Myometrial cell (primary cell): Measurements from ENCODE around the gene SMAP1.

GRCh38 chr6:63955387-63955603 lies 319.7 kb downstream of the PHF3 start:
- RAMPAGE, long total RNA = no peak

DNA sequence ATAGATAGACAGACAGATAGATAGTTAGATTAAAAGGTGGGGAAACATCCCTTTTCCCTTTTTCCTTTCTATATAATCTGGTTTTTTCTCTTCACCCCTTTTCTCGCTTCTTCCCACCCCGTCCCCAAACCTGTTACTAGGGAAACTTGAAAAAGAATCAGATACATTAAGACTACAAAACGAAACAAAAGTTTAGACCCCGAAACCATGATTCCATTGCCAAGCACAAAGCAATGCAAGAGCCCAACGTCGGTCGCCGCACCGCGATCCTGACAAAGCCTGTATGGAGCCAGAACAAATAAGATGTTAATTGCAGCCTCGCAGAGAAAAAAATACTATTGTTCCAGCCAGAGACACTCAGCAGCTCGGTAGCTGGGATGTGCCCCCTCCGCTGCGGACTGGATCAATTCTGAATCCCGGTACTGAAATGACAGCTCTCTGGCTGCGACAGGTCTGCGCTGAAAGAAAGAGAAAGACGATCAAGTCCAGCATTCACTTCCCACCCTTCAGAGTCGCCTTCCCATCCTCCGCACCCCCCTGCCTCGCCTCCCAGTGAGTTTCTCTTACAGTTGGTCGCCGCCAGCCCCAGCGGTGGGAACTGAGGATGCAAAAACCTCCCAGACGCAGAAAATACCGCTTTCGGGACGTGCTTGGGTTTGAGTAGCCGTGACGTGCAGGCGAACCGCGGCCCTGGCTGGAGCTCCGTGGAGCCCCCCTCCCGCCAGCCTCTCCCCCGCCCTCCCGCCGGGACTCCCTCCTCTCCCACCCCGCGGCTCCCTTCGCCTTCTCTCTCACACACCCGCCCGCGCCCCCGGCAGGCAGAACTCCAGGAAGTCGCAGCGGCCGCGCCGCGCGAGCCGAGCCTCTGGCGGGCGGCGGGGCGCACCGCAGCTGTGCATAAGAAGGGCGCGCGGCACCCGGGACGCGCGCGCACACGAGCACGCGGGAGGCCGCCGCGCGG lies 535 bp upstream of the ADGRB3 start:
- RAMPAGE, long total RNA = no peak

- RAMPAGE, long total RNA = no peak
These were observed 503.0 kb downstream of the ADGRB3 start for GRCh38 chr6:69138096-69138403.

DNA sequence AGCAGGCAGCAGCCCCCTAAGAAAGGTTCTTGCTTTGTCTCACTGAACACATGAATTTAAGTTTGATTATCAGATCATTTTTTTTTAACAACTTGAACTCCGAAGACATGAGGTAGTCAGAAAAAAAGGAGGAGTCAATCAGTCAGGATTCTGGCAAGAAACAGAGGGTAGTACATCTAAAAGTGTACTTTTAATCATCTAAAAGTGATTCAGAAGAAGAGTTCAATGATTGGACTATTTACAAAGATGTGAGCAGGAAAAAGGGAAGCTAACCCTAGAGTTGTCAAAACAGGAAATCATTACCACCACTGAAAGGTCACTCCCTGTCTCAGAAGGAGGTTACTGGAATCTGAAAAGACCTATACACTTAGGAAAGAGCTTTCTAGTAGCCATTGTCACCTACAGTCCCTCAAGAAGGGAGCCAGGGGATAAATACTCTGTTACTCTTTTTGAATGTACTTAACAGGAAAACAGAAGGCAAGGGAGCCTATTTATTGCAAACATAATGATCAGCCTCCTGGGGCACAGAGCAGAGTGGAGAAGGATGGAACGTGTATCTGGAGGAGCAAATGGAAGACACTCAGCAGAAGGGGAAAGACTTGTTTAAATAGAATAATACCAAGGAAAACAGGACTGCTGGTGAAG lies 16.7 kb upstream of the LMBRD1 start:
- RAMPAGE, long total RNA = no peak

DNA sequence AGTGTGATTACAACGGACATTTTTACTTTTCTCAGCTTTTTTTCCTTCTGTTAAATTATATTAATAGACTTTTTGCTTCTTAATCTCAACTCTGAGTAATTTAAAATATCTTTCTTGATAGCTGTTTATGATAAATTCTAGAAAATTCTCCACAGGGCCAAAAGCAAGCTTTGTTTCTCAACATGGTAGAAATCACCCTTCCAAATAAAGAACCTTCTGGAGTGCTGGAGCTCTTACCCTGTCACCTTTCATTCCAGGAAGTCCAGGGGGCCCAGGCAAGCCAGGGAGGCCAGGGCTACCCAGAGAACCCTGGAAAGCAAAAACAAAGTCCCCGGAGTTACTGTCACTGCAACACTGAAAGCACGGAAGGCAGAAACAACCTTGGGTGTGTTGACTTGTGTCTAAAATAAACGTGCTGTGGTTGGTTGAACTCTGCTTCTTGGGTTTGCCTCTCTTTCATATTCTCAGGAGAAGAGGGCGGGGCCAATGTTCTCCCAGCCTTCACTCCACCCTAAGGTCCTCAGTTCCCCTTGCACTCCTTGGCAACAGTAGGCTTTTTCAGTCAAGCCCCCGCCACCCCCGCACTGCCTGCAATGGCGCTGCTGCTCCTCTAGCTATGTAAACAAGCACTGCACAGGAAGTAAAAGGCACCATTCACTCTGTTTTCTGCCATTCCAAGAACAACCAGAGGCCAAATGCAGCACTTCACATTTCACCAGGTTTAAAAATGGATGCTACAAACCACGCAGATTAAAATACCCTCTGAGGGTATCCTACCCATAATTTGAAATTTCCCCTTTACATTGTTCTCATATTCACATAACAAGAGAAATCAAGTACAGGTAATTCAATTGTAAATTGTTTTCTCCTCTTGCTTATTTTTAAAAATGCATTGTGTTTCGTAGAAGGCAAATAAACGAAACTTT lies 60.9 kb downstream of the COL9A1 start:
- RAMPAGE, long total RNA = no peak

DNA sequence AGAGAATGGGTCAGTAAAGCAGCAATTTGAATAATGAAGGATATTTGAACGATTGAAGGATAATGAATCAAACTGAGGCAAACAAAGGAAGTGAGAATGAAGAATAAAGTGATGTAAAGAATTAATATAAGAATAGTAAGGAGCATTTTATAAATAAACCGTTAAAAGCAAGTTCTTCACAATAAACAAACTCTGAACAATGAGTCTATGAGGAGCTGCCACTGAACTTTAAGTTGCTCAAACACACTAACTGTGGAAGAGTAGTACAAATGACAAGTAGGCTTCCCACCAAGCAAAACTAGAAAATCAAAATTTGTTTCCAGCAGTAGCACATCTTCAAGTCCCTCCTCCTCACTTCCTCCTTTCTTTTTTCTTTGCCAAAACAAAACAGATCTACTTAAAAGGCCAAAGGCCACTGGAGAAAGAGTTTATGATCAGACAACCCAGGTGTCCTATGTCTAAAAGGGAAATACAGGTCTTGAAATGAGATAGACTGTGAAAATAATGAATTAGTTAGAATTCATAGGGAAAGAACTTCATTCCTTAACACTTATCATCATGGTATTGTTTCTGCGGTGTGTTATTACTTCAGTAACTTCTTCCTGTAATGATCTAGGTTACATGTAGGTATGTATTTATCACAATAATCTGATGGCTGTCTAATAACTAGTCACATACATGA lies 17.1 kb upstream of the FAM135A start:
- RAMPAGE, long total RNA = no peak

GRCh38 chr6:70667515-70668763 lies at the start of gene SMAP1:
SMAP1 (plus strand) TSS chr6:70667883.
- RAMPAGE, long total RNA = no peak

GRCh38 chr6:70811304-70812402 lies 144.0 kb downstream of the SMAP1 start:
- RAMPAGE, long total RNA = no peak

DNA sequence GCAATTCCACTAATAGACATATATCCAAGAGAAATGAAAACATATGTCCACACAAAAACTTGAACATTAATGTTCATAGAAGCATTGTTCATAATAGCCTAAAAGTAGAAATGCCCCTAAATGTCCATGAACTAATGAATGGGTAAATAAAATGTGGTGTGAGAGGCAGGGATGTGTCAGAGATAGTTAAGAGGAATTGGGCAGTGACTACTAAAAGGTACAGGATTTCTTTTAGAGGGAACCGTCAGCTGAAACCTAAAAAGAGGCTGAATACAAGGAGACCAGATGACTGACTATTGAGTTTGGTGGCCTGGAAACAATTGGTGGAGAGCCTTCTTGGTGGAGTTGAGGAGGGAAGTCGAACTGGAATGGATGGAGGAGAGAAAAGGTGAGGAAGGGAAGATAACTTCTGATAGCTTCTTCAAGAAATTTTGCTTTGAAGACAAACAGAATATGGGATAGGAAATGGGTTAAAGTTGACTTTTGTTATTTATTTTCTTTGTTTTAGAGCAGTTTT lies 146.2 kb downstream of the KCNQ5 start:
- RAMPAGE, long total RNA = no peak

GRCh38 chr6:73309359-73309628 lies 44.8 kb downstream of the DPPA5 start:
- RAMPAGE, long total RNA = no peak

DNA sequence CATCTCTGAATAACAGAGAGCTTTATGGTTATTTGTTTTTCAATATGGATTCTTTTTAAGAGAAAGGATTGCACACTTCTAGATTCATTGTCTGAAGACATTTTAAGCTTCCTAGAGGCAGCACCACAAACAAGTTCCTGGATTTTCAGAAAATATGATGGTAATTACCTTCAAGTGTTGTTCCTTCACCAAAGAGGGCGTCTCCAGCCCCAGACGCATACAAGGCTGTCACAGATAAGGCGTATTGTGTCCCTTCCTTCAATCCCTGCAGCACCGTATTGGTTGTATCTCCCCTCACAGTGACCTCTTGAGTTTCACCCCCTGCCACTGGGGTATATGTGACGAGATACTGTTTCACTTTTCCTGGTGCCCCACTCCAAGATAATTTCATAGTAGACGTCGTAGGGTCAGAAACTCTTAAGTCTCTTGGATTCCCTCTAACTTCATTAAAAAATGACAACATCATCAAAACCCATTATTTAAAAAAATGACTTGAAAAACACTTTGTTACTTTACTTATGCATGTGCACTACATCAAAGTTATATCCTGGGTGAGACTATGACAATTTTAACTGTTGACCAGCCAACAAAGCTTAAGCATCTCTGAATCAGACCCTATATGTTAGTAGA lies 30.9 kb downstream of the COL12A1 start:
- RAMPAGE, long total RNA = no peak

GRCh38 chr6:75204695-75205592 lies 909 bp downstream of the COL12A1 start:
- RAMPAGE, long total RNA = no peak

GRCh38 chr6:75206409-75207031 lies 667 bp upstream of the COL12A1 start:
- RAMPAGE, long total RNA = no peak

DNA sequence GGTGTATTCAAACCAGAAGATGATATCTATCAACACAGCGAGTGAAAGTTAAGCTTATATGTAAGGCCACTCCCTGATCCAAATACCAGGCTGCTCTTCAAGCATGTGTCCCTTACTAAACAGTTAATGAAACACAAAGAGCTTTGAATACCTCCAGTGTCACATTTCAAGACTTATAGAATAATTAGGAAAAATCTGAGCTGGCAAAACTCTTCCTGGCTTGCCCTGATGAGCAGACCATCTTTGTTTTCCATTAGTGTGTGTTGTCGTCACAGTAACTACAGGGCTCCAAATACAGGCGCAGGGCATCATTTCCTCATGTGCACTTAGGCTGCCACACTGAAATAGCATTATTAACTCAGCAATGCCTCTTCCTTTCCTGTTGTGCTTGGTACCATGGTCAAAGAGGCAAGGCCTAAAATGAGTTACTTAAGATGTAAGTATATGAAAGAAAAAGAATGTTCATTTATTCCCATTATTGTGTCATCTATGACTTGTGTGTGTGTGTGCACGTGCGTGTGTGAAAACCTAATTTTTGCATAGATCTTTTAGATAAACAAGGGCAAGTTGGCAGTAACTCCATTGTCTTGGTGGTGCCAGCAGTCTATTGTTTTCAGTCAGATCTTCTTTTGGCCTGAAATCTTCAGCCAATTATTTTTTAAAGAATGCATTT lies 6.4 kb downstream of the FILIP1 start:
- RAMPAGE, long total RNA = no peak

GRCh38 chr6:75492779-75493199 lies 811 bp downstream of the FILIP1 start:
- RAMPAGE, long total RNA = no peak

GRCh38 chr6:75621324-75621877 lies 19.7 kb downstream of the SENP6 start:
- RAMPAGE, long total RNA = no peak

GRCh38 chr6:77073020-77073304 lies 390.3 kb downstream of the HTR1B start:
- RAMPAGE, long total RNA = no peak

DNA sequence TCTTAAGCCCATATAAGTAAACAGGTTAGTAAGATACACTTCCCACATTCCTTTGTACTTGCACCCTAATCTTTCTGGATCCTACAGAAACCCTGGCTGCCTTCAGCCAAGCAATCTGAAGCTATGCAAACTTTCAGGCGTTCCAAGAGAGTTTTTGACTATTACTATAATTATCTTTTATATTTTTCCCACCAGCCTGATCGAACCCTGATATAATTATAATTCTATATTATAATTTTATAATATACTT lies 182.0 kb downstream of the MEI4 start:
- RAMPAGE, long total RNA = no peak

DNA sequence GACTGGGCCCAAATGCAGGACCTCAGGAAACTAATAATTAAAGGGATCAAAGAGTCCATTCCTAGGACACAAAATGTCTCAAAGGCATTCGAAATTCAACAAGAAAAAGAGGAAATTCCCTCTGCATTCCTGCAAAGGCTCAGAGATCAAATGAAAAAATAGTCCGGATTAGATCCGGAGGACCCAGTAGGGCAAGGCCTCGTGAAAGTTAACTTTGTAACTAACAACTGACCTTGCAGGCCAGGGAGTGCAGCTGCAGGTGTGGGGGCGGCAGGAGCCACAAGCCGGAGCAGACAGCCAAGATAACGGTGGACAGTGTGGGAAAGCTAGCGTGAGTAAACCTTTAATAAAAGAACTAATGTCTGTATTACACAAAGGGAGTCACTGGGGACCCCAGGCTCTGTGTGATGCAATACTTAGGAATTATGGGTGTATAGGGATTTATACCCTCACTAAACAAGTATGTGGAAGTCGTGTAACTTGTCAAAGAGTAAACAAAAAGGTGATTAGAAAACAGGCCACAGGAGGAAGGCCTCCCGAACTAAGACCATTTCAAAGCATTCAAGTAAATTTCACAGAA lies 11.6 kb downstream of the LCA5 start:
- RAMPAGE, long total RNA = no peak

- RAMPAGE, long total RNA = no peak
These were observed 230.1 kb downstream of the IBTK start for GRCh38 chr6:82017301-82017918.